Paraaortic lymph node (tissue), 1 donor: ENCODE results near the gene TUBB2A.

GRCh38 chr6:2817844-2818293 is 23.8 kb downstream of the SERPINB1 start:
- PRO-cap = no peak

DNA sequence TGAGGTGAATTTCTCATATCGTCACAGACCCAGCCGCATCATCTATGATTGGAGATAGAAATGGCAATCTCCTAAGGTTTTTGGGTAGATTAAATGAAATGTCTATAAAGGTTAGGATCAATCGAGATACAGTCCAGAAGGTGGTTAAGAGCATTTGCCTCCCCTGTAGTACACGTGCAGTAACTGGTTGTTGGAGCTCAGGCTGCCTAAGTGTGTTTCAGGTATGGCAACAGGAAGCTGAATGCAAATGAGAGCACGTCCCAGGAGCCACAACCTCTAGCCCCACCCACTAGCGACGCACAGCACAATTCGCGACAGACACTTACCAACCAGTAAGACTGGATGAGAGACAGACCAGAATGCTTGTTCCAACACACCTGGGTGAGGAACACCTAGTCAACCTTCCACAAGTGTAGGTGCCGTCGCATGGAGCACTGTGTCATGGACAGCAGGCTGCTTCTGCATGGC is 7.1 kb upstream of the SERPINB1 start:
- PRO-cap = bidirectional peak, plus-strand start at position 335 of the sequence, minus-strand start at position 181 of the sequence

DNA sequence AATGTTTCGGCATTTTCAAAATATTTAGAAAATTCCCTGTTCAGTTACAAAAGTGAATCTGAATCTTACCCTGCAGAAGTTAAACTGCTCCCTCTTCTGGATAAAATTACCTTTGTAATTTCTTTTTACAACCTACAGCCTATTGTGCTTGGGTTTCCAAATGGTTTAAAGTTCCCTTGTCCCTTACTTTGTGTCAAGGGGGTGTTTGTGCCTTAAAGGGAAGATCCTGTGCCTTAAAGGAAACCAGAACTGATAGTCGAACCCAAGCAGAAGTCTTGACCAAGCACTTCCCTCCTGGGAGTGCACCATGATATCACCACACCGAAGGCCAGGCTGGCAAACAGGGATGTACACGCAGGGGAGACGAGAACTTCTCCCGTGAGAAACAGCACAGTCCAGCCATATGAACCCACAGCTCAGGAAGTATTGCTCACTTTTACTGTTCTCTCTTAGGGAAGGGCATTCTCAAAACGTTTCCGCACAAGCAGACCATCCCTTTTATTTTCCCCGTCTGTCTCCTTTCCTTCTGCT is 12.6 kb upstream of the SERPINB1 start:
- PRO-cap = no peak

GRCh38 chr6:2877079-2877690 is 25.9 kb downstream of the SERPINB9 start:
- PRO-cap = no peak

DNA sequence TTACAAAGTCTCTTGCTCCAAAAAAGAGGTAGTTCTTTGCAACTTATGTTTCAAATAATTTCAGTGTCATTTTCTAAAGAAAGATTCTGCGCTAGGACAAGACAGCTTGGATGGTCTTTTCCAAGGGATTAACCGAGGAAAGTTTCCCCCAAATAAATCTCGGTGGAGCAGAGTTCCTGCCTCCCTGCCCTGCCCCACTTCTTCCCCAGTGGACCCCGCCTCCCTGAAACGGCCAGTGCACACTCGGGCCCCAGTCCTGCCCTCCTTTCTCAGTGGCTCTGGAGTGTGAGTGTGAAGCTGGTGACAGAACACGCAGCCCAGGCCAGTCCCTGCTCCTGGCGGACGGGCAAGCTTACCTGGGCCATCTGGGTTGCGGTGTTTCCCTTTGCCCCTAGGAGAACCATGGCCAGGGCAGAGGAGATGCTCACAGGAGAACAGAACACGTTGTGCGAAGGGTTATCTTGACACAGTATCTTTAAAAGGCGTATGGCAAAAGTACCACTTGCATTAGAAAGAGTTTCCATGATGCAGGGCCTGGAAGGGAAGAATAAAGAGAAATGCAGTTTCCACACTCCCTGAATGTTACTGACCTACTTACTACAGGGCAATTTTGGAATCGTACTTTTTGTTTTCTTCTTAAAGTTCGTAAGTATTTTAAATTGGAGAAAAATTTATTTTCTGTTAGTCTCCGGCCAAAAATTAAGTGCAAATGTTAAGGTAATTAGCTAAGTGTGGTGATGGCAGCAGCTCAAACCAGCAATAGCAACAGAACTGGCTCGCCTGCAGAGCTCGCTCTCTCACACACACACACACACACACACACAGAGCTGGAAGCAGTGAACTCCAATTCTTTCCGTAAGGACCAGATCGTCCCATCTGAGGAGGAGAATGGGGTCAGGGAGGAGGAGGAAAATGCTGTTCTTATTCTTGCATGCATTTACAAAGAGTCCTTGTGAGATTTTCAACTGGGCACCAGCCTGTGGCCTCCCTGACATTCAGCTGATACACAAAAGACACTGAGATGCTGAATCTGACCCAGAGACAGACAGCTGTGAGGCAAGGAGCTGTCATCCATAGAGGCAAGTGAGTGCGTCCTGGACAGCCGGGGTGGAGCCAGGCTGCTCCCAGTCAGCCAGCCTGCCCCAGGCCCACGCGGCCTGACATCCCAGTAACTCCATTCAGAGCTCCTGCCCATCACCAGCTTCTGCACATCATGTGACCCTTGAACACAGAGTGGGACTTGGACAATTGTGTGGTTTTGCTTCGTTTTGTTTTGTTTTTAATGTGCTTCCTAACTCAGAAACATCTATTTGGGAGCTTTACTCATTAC is 2.6 kb downstream of the SERPINB9 start:
- PRO-cap = no peak

DNA sequence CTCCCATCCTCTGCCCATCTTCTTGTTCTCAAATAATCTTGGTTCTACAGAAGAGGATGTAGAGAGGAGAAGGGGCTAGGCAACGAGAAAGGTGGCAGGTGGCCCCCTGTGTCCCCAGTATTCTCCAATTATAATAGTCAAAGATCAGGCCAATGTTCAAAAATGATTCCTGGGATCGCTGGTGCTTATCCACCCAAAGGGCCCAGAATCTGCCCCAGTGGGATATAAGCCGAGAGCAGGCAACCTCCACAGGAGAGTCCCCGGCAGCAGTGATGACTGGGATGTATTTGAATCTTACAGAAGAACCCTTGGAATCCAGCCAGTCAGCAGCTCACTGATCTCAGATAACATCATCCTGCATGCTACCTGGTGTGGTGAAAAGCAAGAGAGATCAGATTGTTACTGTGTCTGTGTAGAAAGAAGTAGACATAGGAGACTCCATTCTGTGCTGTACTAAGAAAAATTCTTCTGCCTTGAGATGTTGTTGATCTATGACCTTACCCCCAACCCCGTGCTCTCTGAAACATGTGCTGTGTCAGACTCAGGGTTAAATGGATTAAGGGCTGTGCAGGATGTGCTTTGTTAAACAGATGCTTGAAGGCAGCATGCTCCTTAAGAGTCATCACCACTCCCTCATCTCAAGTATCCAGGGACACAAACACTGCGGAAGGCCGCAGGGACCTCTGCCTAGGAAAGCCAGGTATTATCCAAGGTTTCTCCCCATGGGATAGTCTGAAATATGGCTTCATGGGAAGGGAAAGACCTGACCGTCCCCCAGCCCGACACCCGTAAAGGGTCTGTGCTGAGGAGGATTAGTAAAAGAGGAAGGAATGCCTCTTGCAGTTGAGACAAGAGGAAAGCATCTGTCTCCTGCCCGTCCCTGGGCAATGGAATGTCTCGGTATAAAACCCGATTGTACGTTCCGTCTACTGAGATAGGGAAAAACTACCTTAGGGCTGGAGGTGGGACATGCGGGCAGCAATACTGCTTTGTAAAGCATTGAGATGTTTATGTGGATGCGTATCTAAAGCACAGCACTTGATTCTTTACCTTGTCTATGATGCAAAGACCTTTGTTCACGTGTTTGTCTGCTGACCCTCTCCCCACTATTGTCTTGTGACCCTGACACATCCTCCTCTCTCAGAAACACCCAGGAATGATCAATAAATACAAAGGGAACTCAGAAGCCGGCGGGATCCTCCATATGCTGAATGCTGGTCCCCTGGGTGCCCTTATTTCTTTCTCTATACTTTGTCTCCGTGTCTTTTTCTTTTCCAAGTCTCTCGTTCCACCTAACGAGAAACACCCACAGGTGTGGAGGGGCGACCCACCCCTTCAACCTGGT is 5.7 kb upstream of the SERPINB9 start:
- PRO-cap = no peak

- PRO-cap = bidirectional peak, plus-strand start at chr6:2940381, minus-strand start at chr6:2940221
Measured at GRCh38 chr6:2939922-2941199, 31.0 kb downstream of the SERPINB6 start.

GRCh38 chr6:2966359-2967065 is 4.9 kb downstream of the SERPINB6 start:
- PRO-cap = no peak

GRCh38 chr6:2998718-2999776 is 647 bp upstream of the NQO2 start:
- PRO-cap = bidirectional peak, plus-strand start at chr6:2999896, minus-strand start at chr6:2999620

DNA sequence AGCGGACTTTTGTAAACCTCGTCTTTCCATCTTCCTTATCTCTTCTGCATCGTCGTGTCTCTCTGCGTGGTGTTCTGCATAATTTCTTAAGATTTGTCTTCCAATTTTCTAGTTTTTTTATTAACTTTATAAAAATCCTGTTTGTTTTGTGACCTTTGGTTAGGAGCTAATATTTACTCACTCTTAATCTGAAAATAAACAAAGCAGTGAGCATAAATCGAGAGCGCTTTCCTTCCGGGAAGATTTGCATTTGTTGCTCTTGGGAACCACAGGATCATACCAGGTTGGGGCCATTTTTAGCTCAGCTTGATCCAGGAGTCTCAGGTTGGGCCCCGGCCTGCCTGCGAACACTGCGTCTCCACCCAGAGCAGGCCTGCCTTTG is 17.1 kb downstream of the BPHL start:
- PRO-cap = no peak

GRCh38 chr6:3136987-3137908 is 18.7 kb downstream of the BPHL start:
- PRO-cap = no peak

- PRO-cap = bidirectional peak, plus-strand start at chr6:3157669, minus-strand start at chr6:3157544
Measured at GRCh38 chr6:3156692-3157822, at the start of gene TUBB2A. TSS of gene TUBB2A (minus strand) at chr6:3157544.

DNA sequence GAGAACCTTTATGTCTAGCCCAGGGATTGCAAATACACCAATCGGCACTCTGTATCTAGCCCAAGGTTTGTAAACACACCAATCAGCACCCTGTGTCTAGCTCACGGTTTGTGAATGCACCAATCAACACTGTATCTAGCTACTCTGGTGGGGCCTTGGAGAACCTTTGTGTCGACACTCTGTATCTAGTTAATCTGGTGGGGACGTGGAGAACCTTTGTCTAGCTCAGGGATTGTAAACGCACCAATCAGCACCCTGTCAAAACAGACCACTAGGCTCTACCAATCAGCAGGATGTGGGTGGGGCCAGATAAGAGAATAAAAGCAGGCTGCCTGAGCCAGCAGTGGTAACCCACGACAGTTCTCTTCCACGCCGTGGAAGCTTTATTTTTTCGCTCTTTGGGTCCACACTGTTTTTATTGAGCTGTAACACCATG is 13.9 kb upstream of the TUBB2A start:
- PRO-cap = no peak

DNA sequence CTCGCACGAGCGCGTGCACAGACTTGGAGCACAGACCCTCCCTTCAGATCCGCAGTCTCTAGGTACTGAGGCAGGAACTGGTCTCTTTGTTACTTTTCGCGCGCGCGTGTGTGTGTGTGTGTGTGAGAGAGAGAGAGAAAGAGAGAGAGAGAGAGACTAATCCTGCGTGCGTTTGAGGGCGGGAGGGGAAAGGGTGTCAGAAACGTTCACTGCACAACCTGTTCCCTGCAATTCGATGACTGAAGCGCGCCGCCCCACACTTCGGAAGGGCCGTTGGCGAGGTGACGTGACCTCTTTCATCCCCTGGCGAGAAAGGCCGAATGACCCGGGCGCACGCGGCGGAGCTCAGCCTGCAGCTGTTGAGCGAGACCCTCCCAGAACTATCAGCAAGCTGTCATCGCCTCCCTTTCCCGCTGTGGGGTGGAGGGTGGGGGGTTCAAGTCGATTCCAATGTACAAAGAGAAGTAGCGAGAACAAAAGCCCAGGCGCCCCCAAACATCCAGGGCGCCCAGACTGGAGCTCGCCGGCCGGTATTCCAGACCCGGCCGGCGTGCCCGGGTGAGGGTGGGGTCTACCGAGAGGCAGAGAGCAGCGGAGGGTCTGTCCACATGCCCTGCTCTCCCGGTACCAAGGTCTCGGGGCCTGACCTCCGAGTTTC is 1.6 kb upstream of the TUBB2B start:
- PRO-cap = no peak

- PRO-cap = no peak
Measured at GRCh38 chr6:3229556-3230226, 2.2 kb upstream of the TUBB2B start.

GRCh38 chr6:3398252-3398797 is 58.5 kb downstream of the SLC22A23 start:
- PRO-cap = no peak

DNA sequence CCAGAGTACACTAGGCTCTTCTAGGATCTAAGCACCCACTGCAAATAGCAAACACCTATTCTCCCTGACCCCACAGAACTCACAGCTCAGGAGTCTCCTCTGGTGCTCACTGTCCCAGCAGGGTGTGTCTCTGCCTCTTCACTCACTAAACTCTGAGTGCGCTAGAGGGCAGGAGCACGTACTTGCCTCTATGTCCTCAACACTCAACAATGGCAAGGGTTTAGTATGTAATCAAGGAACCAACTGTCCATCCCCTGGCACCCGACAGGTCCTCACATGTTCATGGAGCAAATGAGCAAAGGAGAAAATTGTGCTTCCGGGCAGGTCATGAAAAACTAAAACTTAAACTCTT is 54.3 kb downstream of the SLC22A23 start:
- PRO-cap = no peak

- PRO-cap = no peak
Measured at GRCh38 chr6:3427384-3428057, 29.3 kb downstream of the SLC22A23 start.

DNA sequence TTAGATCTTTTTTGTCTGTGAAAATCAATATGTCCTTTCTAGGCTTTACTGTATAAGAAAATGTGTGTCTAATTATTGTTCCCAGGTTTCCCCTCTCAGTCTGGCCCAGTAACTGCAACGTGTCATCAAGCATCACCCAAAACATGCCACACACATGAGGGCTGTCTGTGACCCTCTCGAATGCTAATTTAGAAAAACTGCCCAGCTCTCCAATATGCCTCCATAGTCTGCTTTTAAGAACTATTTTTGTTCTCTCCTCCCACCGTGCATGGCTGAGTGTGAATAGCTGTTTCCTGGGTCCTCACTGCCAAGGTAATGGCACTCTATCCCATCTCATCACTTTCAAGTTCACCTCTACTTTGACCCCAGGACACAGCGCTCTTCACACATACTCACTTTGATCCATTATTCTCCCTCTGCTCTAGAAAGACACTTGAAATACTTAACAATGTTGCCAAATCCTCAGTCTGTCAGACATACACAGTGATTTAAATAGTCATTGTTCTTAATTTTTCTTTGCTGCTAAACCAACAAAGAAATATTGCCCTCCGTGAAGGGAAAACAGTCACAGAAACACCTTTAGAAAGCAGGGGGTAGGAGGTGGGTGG is 2.7 kb downstream of the SLC22A23 start:
- PRO-cap = no peak

- PRO-cap = no peak
Measured at GRCh38 chr6:3722912-3723930, 28.3 kb downstream of the PXDC1 start.